ENCODE data around the genes RPRM, NR4A2 and CYTIP.

DNA sequence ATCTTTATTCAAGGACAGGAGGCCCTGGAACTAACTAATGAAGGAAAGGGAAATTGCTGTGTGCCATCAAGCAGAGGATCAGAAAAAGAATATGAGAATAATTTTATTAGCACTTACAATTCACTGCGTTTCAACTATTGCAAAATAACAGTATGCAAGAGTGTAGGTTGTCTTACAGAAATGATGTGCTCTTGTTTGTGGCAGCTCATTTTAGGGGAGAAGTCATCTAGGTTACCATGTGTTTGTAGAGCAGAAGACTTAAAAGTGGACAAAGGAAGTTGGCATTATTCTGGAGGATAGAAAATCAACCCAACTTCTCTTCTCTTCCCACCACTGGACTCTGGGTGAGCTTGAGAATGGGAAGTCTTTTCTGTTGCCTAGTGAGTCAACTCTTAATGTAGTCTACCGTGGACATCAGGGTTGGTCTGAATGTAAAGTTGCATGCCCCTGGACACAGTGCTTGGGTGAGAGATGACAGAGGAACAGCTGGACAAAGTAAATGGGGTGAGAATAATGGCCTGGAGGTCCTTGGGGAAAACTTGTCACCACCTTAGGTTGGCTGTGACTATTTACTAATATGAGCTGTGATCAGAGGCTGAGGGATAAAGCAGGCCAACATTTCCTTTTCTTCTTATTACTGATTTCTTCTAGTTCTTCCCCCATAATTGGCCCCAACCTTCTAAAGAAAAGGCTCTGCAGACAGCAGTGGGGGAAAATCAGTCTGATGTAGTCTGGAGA, 98.3 kb downstream of the FMNL2 start:
- PRO-cap = no peak
- RAMPAGE, long total RNA, 4 experiments = no peak in any of the 4 experiments

GRCh38 chr2:152505405-152506079, 170.6 kb downstream of the FMNL2 start:
- PRO-cap = unidirectional peak, plus-strand start at chr2:152505698
- RAMPAGE, long total RNA, 4 experiments = no peak in any of the 4 experiments

GRCh38 chr2:152576540-152577478, 140.5 kb downstream of the PRPF40A start:
- PRO-cap = no peak
- RAMPAGE, long total RNA, 4 experiments = no peak in any of the 4 experiments

GRCh38 chr2:152580834-152581389, 136.3 kb downstream of the PRPF40A start:
- PRO-cap = no peak
- RAMPAGE, long total RNA, 4 experiments = no peak in any of the 4 experiments

DNA sequence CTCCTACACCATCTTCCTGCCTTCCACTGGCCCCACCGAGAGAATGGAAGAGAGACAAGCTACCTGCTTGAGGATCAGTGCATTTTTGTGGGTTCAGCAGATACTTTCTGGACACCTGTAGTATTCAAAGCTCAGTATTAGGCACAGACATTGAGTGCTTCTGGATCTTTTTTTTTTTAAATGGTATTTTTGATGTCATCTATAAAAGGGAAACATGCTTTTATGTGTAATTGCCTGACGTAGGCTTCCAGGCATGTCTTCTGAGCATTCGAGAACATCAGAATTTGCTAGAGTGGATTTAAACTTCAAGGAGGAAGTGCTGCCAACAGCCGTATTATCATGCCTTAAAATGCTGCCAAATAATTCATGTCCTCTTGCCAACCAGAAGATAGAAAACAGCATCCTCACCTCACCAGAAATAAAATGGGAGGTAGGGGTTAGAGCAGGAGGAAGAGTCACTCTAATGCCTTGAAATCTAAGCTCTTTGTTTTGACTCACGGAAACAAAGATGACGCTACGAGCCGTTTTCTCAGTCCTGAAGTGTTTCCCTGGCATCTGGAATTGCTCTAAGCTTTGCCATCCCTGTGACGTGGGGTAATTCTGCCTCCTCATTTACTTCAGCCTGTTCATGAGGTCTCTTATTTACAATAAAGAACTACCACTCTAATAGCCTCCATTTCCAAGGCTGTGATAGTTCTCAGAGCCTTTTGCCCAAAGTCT, 97.2 kb downstream of the PRPF40A start:
- PRO-cap = no peak
- RAMPAGE, long total RNA, 4 experiments = no peak in any of the 4 experiments

DNA sequence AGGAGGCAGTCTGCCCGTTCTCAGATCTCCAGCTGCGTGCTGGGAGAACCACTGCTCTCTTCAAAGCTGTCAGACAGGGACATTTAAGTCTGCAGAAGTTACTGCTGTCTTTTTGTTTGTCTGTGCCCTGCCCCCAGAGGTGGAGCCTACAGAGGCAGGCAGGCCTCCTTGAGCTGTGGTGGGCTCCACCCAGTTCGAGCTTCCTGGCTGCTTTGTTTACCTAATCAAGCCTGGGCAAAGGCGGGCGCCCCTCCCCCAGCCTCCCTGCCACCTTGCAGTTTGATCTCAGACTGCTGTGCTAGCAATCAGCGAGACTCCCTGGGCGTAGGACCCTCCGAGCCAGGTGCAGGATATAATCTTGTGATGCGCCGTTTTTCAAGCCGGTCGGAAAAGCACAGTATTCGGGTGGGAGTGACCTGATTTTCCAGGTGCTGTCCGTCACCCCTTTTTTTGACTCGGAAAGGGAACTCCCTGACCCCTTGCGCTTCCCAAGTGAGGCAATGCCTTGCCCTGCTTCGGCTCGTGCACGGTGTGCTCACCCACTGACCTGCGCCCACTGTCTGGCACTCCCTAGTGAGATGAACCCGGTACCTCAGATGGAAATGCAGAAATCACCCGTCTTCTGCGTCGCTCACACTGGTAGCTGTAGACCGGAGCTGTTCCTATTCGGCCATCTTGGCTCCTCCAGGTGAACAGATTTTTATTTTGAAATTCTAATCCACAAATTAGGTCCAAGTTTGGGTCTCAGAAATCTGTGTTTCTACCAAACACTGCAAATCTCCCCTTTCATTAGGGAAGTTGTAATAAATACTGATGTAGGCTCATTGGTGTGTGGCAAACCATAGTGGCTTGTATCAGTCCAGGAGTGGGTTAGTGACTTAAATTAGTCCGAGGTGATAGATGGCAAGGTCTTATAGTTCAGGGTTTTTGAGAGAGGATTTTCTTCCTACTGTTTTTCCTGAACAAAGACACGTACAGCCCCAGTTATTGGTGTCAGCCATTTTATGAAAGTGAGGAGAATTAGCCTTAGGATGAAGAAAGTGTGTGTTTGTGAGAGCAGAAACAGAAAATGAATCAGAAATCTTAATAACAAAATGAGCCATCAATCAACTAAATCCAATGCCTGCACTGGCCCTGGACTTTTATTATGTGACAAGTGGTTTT, 74.9 kb downstream of the RPRM start:
- PRO-cap = no peak
- RAMPAGE, long total RNA, 4 experiments = no peak in any of the 4 experiments

GRCh38 chr2:153478273-153479310, at the start of gene RPRM:
RPRM (minus strand) TSS chr2:153478762.
- PRO-cap = unidirectional peak, minus-strand start at chr2:153478695
- RAMPAGE, long total RNA, 4 experiments = start-site peak on the minus strand in 4 of 4 experiments, at chr2:153478658-153478818 at its widest, 5 to 20 reads per replicate

- PRO-cap = bidirectional peak, plus-strand start at chr2:156320706, minus-strand start at chr2:156320569; bidirectional peak, plus-strand start at chr2:156320862, minus-strand start at chr2:156320752
- RAMPAGE, long total RNA, 4 experiments = no peak in any of the 4 experiments
These were observed 11.9 kb downstream of the NR4A2 start for GRCh38 chr2:156320464-156321112.

GRCh38 chr2:156332414-156333445, at the start of gene NR4A2:
NR4A2 (minus strand) TSS chr2:156332721.
- PRO-cap = bidirectional peak, plus-strand start at chr2:156332858, minus-strand start at chr2:156332684; bidirectional peak, plus-strand start at chr2:156333224, minus-strand start at chr2:156333254
- RAMPAGE, long total RNA, 4 experiments = start-site peak on the minus strand in 3 of 4 experiments, at chr2:156332321-156333254 at its widest, 5 to 12 reads per replicate

DNA sequence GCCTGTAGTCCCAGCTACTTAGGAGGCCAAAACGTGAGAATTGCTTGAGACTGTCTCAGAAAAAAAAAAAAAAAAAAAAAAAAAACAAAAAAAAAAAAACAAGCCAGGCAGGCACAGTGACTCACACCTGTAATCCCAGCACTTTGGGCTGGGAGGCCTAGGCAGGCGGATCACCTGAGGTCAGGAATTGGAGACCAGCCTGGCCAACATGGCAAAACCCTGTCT, 3.2 kb downstream of the GPD2 start:
- PRO-cap = no peak
- RAMPAGE, long total RNA, 4 experiments = no peak in any of the 4 experiments

- PRO-cap = no peak
- RAMPAGE, long total RNA, 4 experiments = no peak in any of the 4 experiments
These were observed 30.9 kb downstream of the GPD2 start for GRCh38 chr2:156467064-156467514.

DNA sequence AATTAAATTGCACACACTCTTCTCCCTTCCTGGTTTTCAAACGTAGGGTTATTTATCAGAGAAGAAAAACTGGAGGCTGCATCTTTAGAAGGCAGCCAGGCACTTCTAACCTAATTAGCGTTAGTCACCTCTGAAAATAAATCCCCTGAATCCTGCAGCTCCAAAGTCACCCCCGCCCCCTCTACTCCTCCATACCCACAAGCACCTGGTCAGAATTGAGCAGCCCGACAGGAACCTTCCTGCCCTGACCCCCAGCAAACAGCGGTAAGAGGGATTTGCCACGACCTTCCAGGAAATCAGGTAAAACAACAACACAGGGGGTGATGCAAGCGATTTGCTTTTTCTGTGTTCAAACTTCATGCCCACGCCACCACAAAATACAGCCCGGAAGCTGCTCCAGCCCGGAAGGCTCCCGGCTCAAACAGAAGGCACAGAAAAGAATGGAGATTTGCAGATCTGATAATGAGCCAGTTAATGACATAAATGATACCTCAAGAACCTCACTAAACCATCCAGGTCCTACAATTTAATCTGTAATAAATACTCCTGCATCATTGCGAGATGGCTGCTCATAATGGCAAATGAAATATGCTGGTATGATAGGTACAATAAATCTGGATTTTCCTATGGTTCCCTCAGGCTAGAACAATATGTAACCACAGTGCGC, 367.1 kb downstream of the GPD2 start:
- PRO-cap = no peak
- RAMPAGE, long total RNA, 4 experiments = no peak in any of the 4 experiments

GRCh38 chr2:157419003-157419342, 24.9 kb downstream of the CYTIP start:
- PRO-cap = no peak
- RAMPAGE, long total RNA, 4 experiments = no peak in any of the 4 experiments

DNA sequence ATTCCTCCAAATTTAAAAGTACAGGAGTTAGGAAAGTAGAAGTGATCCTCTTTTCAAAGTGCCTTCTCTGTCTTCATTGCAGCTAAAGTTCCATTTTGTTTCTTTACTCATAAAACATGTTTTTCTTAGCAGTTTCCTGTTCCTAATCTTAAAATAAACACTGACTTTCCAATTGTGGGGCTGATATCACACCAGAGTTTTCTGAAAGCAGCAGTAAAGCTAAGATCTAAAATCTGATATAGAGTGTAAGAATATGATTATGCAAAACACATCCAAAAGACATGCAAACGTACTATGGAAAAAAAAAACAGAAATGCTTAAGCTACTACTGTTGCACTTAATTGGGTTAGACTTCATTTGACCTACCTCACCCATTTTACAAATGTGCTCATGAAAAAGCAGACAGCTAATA, 10.6 kb downstream of the CYTIP start:
- PRO-cap = no peak
- RAMPAGE, long total RNA, 4 experiments = no peak in any of the 4 experiments

DNA sequence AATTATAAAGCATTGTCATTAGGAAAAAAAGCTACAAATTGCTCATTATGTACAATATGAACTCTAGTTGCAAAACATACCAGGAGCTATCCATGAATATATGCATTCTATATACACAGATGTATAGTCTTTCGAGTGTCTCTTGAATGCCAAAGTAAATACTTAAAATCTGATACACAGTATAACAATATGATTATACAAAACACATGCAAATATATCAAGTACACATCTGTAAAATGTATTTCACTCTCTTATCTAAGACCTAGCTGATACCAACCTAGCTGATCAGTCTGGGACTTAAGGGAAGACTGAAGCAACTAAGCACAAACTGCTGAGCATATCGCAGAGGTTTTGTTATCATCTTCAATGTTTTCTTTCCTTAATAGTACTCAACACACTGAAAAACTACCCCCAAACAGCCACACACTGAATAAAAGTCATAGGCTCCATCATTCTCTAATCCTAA, 10.0 kb downstream of the CYTIP start:
- PRO-cap = no peak
- RAMPAGE, long total RNA, 4 experiments = no peak in any of the 4 experiments

DNA sequence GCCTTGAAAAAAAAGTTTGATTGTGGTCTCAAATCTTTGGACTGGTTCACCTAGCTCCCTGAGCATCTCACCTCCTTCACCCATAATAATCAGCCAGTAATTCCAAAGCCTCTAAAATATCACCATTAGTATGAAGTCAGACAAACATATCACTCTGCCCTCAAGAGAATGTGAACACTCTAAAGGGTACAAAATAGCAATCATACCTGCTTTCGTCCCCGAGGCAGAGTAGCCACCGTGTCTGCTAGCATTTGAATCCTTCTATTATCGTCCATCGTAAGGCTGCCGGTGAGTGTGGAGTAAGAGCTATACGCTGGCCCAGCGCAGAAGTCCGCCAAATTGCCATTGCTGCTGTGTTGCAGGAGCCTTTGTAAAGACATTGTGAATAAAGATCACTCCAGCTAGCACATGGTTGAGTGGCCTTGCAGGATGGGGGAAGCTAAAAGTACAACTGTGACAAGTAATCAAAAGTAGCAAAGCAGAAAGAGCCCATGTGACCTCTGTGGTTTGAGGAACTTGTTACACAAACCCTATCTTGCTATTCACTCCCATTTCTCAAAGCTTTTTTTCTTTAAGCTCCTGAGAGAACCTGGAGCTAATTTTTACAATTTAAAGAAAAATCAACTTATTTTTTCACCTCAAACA, at the start of gene CYTIP:
CYTIP (minus strand) TSS at position 449 of the 645 bp plus-strand sequence.
- PRO-cap = unidirectional peak, minus-strand start at position 410 of the sequence; unidirectional peak, minus-strand start at position 449 of the sequence
- RAMPAGE, long total RNA, 4 experiments = start-site peak on the minus strand in 4 of 4 experiments, centred at positions 403 to 447 of the sequence, 14 to 86 reads per replicate

- PRO-cap = no peak
- RAMPAGE, long total RNA, 4 experiments = no peak in any of the 4 experiments
These were observed 113.2 kb upstream of the ACVR1C start for GRCh38 chr2:157741722-157742485.

DNA sequence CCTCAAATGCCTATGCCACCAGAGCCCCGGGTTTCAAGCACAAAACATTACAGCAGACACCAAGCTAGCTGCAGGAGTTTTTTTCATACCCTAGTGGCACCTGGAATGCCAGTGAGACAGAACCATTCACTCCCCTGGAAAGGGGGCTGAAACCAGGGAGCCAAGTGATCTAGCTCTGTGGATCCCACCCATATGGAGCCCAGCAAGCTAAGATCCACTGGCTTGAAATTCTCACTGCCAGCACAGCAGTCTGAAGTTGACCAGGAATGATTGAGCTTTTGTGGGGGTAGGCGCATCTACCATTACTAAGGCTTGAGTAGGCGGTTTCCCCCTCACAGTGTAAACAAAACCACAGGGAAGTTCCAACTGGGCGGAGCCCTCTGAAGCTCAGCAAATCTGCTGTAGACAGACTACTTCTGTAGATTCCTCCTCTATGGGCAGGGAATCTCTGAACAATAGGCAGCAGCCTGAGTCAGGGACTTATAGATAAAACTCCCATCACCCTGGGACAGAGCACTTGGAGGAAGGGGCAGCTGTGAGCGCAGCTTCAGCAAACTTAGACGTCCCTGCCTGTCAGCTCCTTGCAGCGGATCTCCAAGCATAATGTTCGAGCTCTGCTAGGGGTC, 96.7 kb downstream of the CCDC148 start:
- PRO-cap = no peak
- RAMPAGE, long total RNA, 4 experiments = no peak in any of the 4 experiments

DNA sequence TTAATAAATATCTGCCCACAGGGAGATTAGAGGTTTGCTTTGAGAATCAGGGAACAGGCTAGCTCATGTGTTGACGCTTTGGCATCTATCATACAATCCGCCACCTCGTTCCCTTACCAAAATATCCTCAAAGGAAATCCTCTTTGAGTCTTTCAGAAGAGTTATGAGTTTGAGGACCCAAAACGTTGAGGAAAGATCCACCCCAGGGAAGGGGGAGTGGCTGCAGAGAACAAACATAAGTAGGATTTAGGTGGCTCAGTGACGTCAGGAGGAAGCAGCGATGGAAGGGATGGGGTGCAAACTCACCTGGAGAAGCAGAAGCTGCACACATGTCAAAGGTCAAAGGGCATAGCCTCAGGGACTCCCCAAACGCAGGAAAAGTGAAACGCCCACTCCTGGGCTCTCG, 441 bp downstream of the CCDC148 start:
- PRO-cap = no peak
- RAMPAGE, long total RNA, 4 experiments = no peak in any of the 4 experiments

DNA sequence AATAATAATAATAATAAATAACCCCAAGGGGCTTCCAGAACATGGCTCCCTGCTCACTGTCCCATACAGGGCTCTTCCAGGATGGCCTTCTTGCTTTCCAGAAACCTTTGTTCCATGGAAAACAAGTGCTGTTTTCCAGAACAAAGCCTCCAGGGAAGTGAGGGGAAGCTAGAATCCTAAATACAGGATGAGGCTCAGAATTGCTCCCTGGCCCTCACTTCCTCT, 79.2 kb upstream of the DAPL1 start:
- PRO-cap = no peak
- RAMPAGE, long total RNA, 4 experiments = no peak in any of the 4 experiments

All from esophagus muscularis mucosa (tissue), 4 donors.